LHCN-M2 (cell line): ENCODE data around the genes UQCC6 and SLC41A2.

- RAMPAGE, long total RNA = no peak
These were observed 391 bp upstream of the HSP90B1 start for GRCh38 chr12:103929807-103930230.

GRCh38 chr12:103942018-103942963, 12.1 kb downstream of the HSP90B1 start:
- RAMPAGE, long total RNA = no peak

- RAMPAGE, long total RNA = no peak
These were observed at the start of gene UQCC6 for GRCh38 chr12:103956841-103957712. UQCC6 (minus strand) TSS chr12:103957215.

DNA sequence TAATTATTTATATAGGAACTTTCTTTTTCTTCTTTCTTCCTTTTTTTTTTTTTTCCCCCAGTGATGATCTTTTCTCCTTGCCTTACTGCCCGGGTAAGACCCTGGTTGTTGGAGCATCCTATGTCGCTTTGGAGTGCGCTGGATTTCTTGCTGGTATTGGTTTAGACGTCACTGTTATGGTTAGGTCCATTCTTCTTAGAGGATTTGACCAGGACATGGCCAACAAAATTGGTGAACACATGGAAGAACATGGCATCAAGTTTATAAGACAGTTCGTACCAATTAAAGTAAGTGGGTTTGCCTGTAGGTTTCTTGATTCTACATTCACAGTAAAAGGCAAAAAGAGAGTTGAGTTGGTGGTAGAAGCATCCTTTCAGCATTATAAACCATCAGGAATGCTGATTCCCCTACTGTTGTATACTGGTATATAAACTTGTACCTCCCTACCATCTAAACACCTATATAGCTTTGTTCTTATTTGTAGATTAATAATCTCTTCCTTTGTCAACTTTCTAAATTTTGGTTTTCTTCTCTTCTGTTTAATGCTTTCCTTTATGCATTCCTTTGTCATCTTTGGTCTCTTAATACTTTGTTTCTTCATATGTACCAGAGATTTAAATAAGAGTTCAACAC, 17.6 kb downstream of the EID3 start:
- RAMPAGE, long total RNA = no peak

GRCh38 chr12:104649276-104650466, 192.9 kb downstream of the CHST11 start:
- RAMPAGE, long total RNA = no peak

GRCh38 chr12:104668372-104668733, 211.6 kb downstream of the CHST11 start:
- RAMPAGE, long total RNA = no peak

DNA sequence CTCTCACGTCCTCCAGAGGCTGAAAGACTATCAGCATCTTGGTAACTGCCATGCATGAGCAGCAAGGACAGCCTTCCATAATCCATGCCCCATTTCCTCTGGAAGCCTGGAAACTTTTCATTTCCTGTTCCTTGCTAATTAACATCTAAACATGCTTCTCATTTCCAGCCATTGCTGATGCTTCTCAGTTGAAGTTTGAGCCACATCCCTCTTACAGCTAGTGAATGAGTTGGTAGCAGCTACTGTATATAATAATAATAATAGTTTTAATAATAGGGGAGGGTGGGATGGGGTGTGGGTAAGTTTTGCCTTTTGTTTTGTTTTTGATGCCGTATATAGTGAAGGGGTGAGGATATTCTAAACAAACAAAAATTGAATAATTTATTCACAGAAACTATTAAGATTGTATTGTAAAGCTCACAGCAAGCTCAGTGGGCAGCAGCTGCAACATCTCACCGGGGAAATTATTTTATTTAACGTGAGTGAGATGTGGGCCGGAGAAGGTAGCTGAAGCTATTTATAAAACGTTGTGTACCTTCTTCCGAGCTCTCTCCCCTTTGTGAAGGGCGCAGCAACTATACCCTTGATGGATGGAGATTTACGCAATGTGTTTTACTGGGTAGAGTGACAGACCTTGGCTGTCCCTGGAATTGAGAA, 198.8 kb downstream of the SLC41A2 start:
- RAMPAGE, long total RNA = no peak

DNA sequence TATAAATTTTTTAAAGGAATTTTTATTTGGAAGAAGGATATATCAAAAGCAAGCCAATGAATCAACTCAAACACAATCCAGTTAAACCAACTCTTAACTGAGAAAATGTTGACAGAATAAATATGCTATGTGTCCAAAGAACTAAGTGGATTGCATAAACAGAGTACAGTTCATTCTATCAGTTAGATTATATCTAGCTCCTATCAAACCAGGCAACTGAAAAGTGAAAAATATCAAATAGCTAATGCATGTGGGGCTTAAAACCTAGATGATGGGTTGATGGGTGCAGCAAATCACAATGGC, 16.6 kb downstream of the SLC41A2 start:
- RAMPAGE, long total RNA = no peak

- RAMPAGE, long total RNA = no peak
These were observed at the start of gene SLC41A2 for GRCh38 chr12:104957865-104958924. SLC41A2 (minus strand) TSS chr12:104958290.

DNA sequence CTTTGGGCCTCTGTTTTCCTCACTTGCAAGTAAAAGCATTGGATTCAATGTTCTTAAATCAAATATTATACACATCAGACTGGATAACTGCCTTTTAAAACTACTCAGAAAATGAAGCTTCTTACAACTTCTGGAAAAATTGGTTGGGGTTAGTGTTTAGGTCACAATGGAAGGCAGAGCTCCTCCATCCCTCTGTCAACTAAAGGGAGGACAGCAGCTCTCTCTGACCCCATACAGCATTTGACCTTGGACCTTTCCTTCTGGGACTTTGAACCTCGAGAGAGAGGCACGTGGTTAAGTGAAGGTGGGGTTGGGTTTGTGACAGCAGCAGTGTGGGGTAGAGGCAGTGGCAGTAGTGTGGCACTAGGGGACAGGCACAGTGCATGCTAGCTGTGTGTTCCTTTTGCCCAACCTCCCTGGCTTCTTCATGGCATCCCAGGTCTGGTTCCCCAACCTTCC, 9.4 kb upstream of the C12orf75 start:
- RAMPAGE, long total RNA = no peak

GRCh38 chr12:105466500-105467197, 136.2 kb downstream of the C12orf75 start:
- RAMPAGE, long total RNA = no peak

- RAMPAGE, long total RNA = no peak
These were observed 155.1 kb downstream of the C12orf75 start for GRCh38 chr12:105485698-105485882.

DNA sequence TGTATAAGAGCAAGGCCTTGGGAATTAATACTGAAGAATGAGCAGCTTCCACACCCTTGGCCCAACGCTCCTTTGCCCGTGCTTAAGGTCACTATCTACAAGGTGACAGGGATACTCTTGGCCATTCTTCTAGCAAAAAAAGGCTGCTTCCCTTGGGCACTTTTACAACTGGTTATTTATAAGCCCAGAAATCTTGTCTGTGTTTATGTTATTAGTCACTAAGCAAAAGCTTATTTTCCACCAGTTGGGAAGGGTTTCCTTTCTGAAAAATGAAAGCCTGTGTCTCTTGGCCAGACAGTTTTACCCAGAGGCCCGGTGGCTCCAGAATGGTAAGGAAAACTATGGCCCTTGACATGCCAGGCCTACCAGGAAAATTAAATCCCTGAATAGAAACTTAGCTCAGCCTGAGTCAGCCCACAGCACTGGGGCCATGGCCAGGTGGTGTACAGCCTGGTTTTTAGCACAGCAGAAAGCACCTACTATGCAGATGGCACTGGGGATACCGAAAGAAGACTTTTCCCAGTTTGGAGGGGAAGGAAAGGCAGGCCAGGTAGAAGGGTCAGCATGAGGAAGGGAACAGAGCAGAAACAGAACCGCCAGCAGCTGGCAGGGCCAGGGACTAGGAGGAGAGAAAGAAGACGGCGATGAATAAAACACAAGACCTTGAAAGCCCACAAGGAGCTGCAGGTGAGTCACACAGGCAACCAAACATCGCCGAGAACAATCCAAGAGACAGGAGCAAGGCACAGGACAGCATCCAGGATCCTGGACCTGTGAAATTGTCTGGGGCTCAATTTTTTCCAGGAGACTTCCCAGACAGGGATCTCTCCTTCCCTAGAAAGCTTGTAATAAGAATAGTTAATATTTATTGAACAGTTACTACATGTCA, 47.6 kb downstream of the NUAK1 start:
- RAMPAGE, long total RNA = no peak

GRCh38 chr12:106102963-106103610, 35.7 kb downstream of the NUAK1 start:
- RAMPAGE, long total RNA = no peak

DNA sequence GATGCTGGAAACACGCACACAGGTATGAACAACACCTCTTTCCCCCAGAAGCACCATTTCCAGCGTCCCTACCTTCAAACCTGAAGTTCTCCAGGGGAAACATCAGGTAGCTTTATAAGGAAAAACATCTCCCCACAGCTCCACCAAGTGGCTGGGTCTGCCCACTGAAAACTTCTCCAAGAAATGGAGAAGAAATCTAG, 10.3 kb upstream of the NUAK1 start:
- RAMPAGE, long total RNA = no peak

- RAMPAGE, long total RNA = no peak
These were observed 26.7 kb upstream of the CKAP4 start for GRCh38 chr12:106274257-106275213.

- RAMPAGE, long total RNA = no peak
These were observed 725 bp upstream of the TCP11L2 start for GRCh38 chr12:106301633-106302382.

DNA sequence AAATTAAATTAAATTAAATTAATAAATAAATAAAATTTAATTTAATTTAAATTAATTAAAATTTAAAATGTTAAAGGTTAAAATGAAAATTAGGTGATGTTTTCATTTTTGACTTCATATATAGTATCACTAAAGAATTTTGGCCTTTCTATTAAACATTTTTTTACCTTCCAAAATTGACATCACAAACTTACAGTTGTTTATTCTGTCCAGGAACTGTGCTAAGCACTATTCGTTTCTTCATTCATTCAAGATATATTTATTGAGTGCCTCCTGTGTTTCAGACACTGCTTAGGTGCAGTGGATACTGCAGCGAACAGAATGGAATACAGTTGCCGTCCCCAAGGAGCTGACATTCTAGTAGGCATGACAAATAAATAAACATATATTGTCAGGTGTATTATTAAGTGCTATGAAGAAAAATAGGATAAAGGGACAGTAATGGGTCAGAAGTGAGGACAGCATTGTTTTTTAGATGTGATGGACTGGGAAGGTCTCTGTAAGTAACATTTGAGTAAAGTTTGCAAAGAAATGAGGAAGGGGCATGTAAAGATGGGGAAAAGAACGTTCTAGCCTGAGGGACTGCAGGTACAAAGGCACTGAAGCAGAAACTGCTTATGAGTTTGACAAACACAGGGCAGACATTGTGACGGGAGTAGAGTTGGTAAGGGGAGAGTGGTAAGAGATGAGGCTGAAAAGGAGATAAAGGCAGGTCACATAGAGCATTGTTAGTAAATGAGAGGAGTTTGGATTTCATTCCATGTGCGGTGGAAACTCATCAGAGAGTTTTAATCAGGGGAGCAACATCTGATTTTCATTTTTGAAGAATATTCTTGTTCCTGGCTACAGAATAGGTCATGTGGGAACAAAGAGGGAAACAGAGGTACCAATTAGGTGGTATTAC, 21.4 kb downstream of the TCP11L2 start:
- RAMPAGE, long total RNA = no peak

- RAMPAGE, long total RNA = no peak
These were observed 3.0 kb downstream of the POLR3B start for GRCh38 chr12:106360502-106360936.

- RAMPAGE, long total RNA = no peak
These were observed 50.1 kb downstream of the RFX4 start for GRCh38 chr12:106633015-106633257.